AG10803 (cell line): ENCODE measurements around a stretch of chr2.

DNA sequence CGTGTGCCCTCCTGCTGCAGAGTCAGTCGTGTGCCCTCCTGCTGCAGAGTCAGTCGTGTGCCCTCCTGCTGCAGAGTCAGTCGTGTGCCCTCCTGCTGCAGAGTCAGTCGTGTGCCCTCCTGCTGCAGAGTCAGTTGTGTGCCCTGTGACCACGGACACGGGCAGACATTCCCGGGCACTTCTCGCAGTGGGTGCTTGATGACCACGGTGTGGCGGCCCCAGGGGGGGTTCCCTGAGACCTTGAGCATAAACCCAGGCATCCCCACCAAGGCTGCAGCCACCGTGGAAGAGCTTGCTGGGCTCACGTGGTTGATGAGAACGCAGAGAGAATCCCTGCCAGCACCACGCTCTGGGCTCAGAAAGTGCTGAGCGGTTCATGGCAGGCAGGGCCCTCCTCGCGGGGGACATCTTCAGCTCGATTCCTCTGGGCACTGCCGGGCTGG is 8.2 kb upstream of the PER2 start:
- RRBS, result no CpG with 5 or more reads among the region's 20 CpGs

- RRBS, result no CpG with 5 or more reads among the region's 9 CpGs
These were observed 6.7 kb downstream of the ASB1 start for GRCh38 chr2:238433471-238433718.

GRCh38 chr2:238845799-238846156 is 2.1 kb upstream of the TWIST2 start:
- RRBS, result 4% methylated on average over 5 of the region's 11 CpGs

DNA sequence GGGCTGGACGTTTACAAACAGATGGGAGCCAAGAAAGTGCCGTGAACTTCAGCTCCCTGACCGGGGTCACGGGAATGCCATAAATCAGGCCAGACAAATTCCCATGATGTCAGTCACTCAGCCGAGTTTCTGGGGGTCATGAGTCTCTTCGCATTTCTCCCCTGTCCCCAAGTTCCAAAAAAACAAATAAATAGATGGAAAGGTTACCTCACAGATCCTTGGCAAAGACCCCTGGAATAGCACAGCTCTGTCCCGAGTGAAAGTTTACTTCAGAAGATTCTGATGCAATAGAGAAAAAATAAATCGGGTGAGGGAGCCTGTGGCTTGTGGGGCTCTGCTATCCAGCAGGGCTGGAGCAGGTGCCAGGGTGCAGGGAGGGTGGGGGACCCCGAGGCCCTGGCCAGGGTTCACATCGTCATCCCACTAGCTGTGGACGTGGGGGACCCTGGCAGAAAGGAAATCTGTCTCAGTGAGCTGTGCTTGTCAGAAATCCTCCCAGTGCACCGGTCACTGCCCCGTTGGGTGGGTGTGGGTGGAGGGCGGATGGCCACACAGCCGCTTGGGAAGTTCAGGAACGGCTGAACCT is 27.8 kb downstream of the TWIST2 start:
- RRBS, result no CpG with 5 or more reads among the region's 16 CpGs

DNA sequence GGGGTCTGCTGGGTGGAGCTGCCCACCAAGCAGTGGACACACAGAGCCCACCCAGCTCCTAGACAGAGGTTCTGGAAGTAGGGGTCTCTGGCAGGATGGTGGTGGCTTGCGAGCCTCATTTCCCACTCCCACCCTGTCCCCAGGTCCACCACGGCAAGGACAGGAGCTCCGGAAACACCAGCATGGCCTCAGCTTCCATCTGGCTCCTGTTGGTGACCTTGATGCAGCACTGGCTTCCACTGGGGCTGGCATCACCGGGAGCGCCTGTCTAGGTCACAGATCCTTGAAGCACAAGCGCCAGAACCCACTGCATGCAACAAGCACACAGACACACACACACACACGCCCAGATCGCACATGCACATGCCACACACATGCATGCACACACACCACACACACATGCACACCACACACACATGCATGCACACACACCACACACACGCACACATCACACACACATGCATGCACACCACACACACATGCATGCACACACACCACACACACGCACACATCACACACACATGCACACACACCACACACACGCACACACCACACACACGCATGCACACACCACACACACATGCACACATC is 63.6 kb downstream of the TWIST2 start:
- RRBS, result 64% methylated on average over 1 of the region's 12 CpGs

DNA sequence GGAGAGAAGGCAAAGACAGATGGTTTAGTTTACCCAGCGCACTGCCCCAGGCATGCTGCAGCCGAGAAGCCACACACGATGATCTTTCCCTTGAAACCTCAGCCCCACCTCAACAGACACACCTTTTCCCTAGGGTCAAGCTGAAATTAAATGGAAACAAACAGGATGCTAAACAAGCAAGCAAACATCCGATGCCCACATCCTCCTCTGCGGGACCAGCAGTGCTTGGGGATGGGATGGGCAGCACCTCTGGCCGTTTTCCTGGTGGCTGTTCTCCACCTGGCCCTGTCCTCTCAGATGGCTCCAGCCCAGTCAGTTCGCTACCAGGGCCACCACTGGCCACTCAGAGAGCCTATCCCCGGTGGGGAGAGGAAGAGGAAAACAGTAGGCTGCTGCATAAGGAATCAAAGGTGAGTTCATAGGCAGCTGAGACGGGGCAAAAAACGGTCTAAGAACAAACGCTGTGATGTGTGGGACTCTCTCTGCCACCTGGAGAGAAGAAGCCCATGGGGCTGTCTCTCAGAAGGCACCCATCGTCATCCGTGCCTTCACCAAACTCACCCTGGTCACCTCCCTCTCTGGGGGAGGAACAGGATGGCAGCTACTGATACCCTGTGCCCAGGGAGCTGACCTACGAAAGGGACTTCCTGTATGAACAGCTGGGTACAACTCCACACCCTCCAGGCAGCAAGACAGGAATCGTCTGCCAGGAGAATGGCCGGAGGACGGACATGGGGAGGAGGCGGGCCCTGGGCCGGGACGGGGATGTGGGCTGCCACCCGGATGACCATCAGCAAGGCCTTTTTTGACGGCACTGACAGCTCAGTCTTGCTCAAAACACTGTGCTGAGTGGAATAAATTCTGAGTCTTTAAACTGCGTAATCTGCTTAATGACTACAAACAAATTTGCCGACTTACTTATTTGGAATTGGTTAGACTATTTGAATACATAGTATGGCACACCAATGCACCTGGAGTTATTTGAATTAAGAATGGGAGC is 243.7 kb downstream of the HDAC4 start:
- RRBS, result 50% methylated on average over 3 of the region's 24 CpGs

- RRBS, result 37% methylated on average over 4 of the region's 11 CpGs
These were observed 243.0 kb downstream of the HDAC4 start for GRCh38 chr2:239157776-239158272.

DNA sequence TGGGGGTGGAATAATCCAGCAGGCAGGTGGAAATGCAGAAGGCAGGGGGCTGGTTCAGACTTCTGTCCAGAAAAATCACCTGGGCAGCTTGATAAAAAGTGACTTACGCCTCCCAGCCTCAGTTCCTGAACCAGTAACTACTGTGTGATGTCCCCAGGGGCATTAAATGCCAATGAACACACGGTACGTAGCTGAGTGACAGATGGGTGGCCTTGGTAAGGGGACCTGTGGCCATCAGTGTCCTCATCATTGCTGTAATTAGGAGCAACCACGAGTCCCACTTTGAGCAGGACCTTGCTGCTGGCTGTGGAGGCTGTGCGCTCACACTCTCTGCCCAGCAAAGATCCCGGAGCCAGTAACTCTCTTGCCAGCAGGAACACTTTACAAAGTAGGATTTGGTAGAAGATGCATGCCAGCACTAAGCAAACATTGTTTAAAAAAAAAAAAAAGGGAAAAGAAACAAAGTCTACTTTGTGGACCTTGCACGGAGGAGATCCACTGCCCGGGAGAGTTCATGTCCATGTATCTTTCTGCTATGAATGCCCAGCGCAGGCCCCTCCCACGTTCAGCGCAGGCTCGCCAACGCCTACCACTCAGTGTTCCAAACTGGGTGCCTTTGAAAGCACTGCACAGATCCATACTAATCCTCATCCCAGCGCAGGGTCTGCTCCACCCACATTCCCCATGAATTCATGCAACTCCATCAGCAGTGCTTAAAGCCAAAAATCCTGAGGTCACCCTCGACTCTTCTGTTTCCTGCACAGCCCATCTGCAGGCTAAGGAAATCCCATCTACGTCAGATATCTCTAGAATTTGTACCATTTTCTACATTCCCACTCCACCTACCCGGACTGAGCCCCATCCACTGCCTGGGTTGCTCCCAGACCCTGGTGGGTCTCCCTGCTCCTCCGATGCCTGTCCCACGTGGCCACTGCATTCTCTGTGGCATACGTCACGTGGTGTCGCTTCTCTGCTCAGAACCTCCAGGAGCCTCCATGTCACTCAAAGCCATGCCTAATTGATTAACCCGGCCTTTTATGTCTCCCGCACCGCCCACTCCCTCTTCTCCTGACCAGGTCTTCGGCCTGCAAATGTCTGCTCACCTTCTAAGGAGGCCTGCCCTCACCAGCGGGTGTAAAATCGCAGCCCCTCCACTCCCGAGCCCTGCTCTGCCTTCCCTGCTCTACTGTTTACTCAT is 177.0 kb downstream of the HDAC4 start:
- RRBS, result no CpG with 5 or more reads among the region's 29 CpGs

GRCh38 chr2:239236764-239237113 is 164.1 kb downstream of the HDAC4 start:
- RRBS, result no CpG with 5 or more reads among the region's 8 CpGs

DNA sequence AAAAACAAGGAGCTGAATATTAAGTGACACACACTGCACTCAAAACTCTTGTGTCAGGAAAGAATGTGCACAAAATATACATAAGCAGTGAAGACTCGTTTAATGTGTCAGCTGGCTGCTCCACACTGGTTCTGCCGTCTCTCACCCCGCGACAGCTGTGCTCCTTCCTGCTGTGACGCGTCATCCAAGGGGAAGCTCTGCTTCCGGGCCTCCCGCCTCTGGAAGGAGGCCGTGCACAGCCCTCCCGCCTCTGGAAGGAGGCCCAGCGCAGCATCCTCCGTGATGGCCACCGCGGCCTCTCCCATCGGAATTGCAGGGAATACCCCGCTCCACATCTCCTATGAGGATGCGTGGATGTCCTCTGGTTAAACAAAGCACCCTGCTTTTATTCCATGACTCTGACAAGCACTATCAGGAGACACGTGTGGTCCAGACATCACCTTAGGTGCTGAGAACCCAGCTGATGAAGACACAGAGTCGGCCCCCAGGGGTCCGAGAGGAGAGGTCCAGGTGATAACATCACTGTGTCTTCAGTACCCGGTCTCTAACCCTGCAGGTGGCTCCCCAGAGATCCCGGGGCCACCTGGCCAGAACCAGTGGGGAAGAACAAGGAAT is 150.9 kb downstream of the HDAC4 start:
- RRBS, result 50% methylated on average over 1 of the region's 22 CpGs

DNA sequence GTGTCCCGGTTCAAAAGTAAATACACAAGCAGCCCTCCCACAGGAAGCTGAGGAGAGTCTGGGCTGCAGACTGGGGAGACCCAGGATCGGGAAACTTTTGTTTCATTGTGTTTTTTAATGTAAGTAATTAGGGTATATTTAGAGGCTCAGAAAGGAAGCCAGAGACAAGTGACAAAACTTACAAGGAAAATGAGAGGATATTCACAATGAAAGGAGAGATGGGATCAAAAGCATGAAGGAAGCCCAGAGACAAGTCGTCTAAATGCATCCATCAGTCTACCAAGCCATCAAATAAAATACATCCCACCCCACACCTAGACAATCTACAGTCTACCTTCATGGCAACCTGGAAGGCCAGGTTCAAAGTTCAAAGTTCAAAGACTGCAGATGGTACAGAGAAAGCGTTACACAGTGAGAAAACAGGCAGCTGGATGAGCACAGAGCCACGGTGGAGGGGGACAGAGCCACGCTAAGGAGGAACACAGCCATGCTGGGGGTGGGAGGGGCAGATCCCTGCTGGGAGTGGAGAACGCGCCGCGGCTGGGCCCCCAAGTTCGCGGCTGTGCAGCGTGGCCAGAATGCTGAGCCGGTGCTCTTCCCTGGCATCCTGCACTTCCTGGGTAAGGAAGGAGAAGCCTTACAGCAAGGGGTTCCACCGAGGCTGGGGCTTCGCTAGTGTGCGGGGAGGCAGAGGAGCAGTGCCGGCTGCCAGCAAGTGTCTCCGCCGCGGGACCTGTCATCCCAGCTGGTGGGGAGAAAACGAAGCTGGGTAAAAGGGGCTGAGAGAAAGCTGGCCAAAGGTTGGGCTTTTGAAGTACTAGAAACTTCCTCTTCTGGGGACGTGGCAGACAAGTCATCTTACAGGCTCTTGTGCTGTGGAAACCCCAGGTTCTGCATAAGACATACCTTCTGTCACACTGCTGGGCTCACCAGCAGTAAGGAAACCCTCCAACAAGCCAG is 115.8 kb downstream of the HDAC4 start:
- RRBS, result 39% methylated on average over 4 of the region's 23 CpGs

GRCh38 chr2:239345541-239346580 is 55.0 kb downstream of the HDAC4 start:
- RRBS, result no CpG with 5 or more reads among the region's 13 CpGs

- RRBS, result no CpG with 5 or more reads among the region's 12 CpGs
These were observed 57.0 kb upstream of the HDAC4 start for GRCh38 chr2:239457697-239458249.

DNA sequence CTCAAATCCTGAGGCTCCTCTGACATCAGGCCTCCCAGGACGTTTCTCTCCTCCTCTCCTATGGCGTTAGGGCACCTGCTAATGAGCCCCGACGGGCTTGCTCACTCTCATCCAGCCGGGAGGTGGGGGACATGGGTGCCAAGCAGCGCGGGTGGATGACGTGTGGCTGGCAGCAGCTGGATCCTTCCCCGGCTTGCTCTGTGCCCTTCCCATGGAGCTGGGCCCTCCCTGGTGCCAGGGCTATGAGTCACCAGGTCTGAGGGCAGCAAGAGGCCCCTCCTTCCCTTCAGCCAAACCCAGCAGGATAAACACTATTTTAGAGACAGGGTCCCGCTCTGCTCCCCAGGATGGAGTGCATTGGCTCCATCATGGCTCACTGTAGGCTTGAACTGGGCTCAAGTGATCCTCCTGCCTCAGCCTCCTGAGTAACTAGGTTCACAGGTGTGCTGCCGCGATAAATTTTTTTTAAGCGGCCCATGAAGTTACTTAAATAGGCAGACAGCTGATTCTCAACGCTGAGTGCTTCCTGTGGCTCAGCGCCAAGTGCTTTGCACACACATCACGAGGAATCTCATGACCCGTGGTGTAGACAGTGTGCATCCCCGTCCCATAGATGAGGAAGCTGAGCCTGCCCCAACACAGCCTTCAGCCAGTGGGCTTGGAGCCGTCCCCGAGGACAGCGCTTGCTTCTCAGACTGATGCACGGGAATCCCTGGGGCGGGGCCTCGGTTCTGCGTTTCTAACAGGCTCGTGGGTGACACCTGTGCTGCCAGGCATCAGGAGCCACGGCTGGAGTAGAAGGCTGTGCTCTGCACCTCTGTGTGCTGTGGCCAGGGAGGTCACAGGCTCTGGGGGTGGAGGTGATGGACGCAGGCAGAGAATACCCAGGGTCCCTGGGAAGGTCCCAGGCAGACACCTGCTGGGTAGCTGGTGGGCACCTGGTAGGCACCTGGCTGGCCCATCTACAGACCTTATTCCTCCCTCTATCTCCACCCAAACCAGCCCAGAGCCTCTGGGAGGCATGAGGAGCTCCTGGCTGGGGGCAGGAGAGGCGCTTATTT is 64.7 kb upstream of the HDAC4 start:
- RRBS, result 47% methylated on average over 5 of the region's 29 CpGs

- RRBS, result no CpG with 5 or more reads among the region's 4 CpGs
These were observed 237.1 kb upstream of the HDAC4 start for GRCh38 chr2:239637911-239638351.

DNA sequence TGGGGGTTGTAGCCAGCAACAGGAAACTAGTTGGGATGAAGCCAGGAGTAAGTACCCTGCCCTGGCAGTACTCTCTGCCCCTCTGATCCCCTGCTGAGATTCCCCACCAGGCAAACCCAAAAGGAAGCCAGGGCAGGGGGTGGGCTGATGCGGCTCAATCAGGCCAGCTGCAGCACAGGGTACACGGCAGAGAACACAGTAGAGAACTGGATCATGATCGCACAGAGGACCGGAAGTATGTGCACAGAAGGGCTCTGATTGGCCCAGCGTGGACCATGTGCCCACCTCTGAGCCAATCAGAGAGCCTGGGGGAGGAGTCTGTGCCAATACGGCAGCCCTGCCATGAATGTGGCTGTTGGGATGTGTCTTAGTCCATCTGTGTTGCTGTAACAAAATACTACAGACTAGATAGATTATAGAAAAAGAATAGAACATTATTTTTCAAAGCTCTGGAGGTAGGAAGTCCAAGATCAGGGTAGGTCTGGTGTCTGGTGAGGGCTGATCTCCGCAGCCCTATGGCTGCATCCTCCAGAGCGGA is 132.0 kb downstream of the NDUFA10 start:
- RRBS, result no CpG with 5 or more reads among the region's 8 CpGs

DNA sequence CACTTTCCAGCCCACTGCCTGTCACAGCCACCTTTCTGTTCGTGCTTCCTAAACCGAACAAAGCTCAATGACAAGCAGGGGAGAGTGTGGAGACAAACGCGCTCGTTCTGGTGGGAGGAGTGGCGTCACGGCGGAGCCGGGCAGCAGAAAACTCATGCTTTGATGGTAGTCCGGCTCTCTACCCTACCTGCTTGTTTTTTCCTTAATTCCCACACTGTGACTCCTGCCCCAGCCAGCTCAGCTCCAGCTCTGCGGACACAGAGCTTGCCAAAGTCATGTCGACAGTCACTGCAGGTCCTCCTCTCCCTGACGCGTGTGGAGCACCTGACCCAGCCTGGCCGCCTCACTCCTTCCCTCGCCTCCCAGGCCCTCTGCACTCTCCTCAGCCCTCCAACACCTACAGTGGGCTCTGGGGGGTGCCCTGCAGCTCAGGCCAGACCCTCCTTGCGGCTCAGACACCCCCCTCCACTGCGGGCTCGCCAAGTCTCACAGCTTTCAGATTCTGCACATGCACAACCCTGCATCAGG is 68.4 kb downstream of the NDUFA10 start:
- RRBS, result no CpG with 5 or more reads among the region's 19 CpGs

DNA sequence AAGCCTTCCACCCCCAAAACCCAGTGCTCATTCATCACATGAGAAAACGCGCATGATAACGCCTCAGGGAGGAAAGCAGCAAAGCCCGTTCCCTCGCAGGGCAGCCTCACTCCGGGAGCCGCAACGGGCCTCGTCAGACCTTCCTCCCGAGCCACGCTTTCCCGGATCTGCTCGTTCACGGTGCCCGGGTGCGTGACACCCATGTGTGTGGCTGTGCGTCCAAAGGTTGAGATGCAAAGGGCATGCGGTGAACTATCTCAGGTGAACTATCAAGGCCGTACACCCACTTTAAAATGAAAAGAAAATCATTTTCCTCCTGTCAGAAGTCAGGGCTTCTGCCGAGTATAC is 59.8 kb downstream of the NDUFA10 start:
- RRBS, result 89% methylated on average over 7 of the region's 20 CpGs

DNA sequence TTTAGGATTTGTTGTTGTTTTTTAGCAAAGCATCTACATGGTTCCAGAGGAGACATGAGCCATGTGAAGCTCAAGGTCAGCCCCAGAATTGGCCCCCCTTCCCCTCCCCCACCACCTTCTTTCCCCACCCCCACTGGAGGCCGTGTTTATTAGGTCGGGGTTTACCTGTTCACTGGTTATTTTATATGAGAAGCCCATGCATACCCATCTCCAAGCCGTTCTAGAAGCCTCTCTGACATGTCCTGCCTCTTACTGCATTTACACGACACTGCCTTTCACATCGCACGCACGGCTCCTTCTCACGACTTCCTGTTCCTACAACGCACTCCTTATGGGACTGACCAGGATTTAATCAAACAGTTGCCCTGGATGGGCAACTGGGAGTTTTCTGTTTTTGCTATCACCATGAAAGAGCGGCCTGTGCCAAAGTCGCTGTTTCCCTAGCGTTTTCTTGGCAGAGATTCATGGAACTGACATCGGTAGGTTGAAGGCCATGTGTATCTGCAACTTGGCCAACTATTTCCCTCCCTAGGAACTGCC is 97.0 kb upstream of the OTOS start:
- RRBS, result no CpG with 5 or more reads among the region's 13 CpGs

- RRBS, result no CpG with 5 or more reads among the region's 31 CpGs
These were observed 31.9 kb downstream of the GPC1 start for GRCh38 chr2:240467035-240468104.